Measurements from ENCODE around the gene PEAR1.

DNA sequence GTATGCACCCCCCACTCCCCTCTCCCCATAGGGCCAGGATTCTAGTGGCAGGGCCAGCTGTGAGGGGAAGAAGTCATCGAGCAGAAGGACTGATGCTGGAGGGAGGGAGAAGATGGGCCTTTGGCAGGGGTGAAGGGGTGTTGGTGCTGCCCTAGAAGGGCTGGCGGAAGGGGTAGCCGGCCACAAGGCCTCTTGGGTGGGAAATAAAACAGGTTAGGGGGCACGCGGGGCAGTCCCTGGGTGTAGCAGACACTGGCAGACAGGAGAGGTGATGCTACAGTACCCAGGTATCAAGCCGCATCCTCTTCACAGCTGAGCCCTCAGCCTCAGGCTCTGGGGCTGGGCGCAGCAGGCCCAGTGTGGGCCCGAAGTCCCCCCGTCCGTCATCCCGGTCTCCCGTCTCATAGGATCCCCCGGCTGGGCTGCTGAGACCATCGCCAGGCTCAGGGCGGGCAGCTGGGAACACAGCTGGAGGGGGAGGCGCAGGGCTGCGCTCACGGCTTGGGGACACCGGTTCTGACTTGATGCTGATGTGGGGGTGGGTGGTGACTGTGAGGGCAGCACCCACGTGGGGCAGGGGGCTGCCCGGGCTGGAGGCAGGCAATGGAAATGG lies 32.8 kb downstream of the MEF2D start:
- PRO-cap = no peak

DNA sequence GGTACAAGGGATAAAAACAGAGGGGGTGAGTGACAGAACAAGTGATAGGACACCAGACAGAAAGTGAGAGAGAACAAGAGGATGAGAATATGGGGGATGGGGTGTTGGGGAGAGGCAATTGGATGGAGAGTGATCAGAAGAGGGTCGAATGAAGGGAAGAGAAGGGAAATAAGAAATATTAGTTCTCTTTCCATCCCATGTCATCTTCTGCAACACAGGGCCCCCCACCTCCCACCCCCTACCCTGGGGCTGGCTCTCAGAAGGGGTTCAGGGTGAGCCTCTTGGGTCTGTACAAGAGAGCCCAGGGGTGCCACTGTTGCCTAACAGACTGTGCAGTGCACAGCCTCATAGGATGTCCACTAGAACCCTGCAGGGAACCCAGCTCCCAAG lies 32.3 kb downstream of the MEF2D start:
- PRO-cap = no peak

DNA sequence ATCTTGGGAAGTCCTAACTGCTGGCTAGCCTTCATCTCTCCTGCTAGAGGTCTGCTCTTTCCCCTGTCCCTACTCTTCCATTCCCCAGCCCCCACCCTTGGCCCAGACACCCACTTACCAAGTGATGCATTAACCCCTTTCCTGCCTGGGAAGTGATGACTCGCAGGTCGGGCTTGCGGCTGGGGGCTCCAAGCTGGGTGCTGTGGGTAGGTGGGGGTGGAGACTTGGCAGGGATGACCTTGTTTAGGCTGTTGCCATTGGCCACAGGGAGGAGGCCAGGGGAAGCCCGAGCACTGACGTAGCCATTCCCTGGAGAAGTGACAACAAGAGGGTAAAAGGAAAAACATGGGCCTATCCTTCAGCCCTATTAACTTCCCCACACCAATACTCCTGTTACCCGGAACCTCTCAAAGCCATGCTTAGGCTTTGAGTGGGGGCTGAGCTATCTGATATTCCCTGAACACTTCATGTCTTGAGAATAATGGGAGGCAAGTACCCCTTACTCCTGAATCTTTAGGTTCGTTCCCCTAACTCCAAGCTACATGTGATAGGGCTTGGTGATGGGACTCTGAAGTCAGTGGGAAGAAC lies 23.6 kb downstream of the MEF2D start:
- PRO-cap = no peak

- PRO-cap = no peak
Observed at GRCh38 chr1:156480555-156481715, 19.6 kb downstream of the MEF2D start.

DNA sequence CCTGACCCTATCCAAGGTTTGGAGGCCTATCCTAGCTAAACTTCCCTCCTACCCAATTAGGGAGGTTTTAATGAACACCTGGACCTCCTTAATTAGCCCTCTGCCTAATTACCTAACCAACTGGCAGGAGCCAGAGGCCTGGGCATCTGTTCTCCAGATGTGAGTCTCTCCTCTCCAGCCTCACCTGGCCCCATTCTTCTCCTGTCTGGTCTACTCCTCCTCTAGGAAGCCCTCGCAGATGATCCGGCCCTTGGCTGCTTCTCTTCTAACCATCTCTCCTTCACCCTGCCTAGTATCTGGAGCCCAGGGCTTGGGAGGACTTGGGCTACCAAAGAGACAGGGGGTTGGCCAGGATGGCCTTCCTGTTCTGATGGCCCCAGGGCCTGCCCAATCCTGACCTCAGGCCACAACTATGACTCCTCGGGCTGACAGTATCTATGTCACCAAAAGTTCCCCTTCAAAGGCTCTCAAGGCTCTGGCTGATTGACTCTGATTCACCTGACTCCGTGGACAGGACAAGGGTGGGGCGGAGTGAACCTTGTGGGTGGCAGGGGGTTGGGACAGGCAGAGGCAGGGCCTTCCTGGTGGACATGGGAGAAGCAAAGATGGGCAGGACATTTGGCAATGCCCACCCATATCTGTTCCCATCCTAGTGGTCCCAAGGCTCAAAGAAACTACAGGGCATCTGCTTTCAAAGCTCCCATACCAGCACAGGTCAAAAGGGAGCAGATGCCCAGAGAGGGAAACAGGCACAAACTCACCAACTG lies 12.8 kb downstream of the MEF2D start:
- PRO-cap = no peak

DNA sequence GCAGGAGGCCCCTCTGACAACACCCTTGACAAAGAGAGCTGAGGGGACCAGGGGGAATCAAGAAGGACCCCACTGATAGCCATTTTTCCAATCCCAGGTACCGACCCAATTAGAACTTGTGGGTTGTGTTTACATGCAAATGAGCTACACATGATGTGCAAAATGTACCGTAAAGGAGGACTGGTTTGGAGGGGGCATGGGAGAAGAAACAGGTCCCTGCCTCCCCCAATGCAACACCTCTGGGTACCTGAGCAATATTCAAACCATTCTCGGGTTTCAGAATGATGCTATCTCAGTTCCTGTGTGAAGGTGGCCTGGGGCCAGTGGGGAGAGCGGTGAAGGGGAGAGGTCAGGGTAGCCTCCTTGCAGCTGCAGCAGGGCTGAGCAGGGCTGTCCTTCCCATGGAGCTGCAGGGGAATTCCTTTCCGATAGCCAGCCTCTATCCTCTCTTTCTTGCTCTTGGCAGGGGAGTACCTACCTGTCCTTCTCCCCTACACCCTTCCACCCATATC lies 12.1 kb downstream of the MEF2D start:
- PRO-cap = no peak

DNA sequence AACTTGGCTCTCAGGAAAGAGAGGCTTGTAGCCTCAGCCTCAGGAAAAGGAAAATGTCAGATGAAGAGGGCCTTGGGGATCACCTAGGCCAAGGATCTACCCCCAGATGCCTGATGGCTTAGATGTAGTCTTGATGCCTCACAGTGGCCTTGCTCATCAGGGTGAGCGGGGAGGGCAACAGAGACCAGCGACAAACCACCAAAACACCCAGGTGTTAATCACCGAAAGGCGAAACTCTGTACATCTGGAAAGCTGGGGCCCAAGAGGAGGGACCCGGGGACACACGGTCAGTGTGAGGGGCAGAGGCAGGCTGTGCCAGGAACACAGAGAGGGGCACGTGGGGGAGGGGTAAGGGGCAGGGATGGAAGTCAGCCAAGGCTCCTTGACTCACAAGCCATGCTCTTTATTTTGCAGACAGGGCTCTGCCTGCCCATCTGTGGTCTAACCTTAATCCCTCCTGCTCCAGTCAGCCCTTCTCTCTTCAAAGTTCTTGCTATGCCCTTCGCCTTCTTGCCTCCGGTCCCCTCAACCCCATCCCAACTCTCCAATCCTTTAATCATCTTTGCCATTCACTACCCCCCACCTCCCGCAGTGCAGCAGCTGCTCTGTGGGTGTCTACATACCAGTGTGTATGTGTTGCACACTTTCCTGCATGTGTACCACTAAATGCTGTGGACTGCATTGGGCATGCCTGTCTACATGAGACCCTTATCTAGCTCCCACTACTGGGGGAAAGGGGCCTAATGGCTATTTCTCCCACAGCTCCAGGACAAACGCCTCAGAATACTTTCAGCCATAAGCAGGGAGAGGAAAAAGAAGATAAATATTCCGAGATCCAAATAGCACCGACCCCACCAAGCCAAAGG lies 4.2 kb downstream of the MEF2D start:
- PRO-cap = no peak

DNA sequence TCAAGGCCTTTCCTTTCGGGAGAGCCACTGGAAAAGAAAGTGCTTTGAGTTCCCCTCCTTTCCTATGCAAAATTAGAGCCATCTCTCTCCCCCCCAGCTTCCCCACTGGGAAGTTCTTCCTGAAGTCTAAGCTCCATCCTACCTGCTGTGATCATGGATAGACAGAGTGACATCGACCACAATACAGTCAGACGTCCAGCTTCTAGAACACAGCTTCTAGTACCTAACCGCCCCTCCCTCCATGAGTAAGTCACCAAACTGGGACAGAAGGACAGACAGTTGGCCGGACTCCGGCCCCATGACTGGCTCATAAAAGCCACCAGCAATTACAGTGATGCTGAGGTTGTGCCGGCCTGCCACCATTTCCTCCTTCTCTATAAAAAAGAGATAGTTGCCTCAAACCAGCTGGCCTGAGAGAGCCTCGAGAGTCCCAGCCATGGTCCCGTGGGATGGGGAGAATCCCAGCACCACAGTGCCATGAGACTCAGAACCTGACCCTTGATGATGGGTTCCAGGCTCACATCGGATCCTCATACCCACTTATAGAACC lies 3.5 kb downstream of the MEF2D start:
- PRO-cap = no peak

DNA sequence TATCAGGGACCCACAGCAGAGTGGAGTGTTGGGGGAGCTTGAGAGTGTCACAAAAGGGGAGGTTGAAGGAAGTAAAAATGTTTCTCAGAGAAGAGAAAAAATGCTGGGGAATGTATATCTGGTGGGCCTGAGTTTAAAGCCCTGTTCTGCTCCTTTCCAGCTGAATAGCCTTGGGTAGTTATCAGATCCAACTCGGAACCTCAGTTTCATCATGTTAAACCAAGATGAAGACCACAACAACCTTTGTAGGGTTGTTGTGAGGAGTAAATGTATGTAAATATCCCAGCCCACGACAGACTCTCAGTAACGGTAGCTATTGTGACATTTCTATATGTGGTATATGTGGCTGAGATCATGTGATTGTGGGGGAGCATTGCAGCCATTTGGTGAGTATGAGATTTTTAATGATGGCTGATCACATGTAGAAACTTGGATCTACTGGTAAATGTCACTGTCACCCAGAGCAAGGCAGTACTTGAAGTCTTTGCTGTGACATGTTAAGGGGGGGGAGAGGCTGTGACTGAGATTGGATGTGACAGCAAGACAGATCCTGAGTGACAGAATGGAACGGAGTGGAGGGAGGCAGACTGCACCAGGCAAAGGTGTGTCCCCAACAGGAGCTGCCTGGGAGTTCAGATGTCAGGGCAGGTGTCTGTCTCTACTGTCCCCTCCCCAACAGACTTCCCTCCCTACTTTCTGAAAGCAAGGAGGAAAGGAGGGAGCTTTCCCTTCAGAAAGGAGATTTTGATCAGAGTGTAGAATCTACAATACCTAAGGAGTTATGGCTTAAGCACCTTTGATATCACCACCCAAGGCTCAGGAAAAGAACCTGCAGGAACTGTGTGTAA lies 23.9 kb upstream of the MEF2D start:
- PRO-cap = no peak

DNA sequence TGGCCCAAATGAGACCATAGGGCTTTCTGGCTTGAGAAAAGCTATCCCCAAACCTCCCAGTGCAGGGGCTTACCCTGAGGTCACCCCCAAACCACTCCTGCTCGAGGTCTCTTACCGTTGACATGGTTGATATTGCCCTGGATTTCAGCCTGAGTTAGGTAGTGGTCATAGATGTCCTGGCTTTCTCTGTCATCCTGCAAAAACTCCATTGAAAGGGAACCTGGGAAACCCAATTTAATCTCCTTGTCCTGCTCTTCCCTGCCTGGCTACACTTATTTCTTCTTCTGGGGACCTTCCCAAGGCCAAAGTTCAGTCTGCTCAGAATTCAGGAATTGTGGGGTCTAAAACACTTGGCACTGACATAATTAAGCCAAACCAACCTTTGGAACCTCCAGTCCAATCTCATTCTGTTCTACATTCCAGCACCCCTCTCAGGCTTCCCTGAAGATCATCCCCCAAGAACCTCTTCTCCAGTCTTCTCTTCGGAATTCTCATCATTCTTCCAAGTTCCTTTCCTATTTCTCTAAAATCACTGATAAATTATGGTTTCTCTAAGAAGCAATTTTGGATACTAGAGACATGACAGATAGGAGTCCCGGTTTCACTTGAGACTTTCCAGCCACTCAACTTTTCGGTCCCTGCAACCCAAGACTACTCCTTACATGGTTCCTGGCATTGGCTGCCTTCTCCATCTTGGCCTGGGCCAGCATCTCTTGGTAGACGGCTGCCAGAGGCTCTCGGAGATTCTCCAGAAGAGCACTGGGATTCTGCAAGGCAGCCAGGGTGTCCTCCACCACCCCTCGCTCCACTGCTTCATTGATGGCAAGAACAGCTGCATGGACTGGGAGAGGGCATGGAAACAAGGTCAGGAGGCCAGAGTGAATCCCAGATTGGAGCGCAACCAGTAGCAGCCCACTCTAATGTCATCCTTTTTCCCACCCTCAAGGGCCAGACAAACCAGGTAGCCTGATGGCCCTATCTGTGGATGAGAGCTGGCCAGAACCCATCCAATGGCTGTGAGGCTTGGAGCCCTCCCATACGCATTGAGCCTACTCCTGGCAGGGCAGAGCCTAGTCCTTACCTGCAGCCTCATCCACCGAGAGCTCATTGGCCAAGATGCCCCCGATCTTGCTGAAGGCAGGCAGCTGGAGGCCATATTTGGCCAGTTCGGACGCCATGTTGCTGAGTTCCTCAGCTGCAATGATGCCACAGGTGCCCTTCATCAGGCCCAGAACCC lies 9.5 kb downstream of the IQGAP3 start:
- PRO-cap = no peak

DNA sequence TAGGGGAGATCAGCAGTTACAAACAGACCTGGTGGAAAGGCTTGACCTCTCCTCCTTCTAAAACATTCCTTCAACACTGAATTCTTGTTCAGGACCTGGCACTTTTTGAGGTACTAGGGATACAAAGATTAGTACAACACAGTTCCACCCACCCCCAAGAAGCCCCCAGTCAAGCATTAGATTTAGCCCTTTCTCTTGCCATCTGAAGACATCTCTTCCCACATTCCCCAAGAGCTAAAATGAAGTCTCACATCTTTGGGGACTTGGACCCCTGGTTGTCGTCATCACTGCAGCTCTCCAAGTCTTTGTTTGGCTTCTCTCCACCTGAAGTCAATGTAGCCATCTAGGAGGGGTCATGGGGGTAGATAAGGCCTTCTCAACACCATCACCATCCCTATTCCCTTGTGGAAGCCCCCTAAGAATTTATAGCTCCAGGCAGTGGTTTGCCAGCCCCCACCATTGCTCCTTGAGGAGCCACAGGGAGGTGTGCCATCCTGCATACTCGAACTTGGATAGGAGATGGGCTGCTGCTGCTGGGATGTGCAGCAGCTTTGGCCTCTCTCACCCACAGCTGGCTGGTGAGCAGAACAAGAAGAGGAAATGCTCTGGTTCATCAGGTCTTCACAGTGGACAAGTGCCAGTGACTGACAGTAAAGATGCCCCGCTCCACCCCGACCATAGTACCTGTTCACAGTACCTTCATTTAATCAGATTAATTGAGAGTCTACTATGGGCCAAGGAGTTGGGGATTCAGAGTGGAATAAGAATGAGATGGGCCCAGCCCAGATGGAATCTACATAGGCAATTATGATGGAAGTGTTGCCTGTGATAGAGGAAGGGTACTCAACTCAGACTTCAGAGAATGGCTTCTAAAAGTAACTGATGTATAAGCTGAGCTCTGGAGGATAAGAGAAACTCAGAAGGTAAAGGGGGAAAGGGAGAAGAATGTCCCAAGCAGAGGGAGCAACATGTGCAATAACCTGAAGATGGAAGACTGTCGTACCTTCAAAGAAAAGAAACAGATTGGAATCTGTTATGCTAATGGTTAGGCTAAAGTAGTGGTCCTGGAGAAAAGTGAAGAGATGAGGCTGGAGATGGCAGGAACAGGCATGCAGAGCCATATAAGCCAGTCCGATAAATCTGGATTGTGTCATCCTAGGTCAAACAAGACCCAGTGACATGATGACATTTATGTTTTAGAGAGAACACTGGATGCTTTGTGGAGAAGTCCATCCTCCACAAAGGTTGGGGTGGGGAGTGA lies 5.0 kb downstream of the NAXE start:
- PRO-cap = no peak

DNA sequence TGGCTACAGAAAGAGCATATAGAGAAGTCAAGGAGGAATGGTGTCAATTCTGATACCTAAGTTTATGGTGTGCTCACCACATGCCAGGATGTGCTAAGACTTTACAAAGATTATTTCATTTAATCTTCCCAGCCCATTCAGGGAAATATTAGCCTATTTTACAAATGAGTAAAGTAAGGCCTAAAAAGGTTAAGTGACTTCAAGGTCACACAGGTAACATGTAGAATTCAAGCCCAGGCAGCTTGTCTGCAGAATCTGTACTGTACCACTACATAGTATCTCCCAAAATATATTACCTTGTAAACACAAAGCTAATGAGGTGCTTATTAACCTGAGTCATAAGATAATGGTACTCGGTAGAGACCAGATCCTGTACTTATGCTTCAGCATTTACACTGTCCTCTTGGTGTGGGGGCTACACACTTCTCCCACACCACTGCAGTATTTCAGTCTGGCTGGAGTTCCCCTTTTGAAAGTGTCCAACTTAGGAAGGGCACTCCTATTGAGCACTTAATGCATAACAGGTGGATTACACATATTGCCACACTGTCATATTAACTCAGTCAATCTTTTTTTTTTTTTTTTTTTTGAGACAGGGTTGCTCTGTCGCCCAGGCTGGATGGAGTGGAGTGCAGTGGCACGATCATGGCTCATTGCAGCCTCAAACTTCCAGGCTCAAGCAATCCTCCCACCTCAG lies 8.1 kb downstream of the NAXE start:
- PRO-cap = no peak

- PRO-cap = no peak
Observed at GRCh38 chr1:156600575-156601348, 9.2 kb downstream of the NAXE start.

DNA sequence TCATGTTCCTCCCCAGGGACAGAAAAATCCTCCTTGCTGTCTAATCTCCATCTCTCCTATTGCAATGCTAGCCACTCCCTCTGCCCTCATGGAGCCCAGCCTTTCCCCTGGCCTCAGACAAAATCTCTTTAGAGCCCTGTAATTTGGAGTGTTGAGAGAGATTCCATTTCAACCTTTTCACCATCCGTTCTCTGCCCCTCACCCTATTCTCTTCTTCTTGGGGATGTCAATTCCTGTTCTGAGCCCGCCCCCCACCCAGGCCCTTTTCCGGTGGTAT lies 306 bp upstream of the HAPLN2 start:
- PRO-cap = no peak

- PRO-cap = no peak
Observed at GRCh38 chr1:156651239-156651620, 9.3 kb downstream of the BCAN start.

DNA sequence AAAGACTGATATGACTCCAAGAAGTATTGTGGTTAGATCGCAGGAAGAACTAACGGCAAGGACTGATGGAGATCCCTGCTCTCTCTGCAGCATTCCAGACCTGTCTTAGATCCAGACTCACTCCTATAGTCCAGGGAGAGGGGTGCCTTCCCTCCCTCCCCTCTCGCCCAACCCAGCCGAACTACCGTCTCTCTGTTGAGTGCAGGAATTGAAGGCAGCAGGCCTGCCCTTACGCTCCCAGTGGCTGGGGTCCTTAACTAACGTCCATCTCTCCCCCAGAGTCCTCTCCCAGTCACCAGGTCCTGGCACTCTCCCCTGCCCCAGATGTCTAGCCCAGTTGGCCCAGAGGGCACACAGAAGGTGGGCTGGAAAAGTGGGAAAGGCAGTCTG lies 1.2 kb downstream of the CRABP2 start:
- PRO-cap = no peak

DNA sequence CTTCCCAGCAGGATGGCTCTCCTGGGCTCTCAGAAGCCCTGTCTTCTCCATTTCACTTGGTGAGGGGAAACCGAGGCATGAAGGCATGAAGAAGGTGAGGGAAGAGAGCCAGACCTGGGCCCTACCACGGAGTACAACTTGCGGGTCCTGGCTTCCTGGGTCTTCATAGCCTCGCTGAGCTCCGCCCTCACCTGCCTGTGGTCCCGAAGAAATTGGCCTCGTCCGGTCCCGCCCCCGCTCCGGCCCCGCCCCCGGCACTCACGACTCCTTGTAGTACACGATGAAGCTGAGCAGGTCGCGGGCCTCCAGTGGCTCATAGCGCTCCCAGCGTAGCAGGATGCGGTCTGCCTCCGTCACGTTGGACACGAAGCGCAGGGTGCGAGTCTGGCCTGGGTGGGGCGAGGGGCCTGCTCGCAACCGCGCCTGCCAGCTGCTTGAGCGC lies 10.2 kb downstream of the INSRR start:
- PRO-cap = bidirectional peak, plus-strand start at position 293 of the sequence, minus-strand start at position 139 of the sequence

DNA sequence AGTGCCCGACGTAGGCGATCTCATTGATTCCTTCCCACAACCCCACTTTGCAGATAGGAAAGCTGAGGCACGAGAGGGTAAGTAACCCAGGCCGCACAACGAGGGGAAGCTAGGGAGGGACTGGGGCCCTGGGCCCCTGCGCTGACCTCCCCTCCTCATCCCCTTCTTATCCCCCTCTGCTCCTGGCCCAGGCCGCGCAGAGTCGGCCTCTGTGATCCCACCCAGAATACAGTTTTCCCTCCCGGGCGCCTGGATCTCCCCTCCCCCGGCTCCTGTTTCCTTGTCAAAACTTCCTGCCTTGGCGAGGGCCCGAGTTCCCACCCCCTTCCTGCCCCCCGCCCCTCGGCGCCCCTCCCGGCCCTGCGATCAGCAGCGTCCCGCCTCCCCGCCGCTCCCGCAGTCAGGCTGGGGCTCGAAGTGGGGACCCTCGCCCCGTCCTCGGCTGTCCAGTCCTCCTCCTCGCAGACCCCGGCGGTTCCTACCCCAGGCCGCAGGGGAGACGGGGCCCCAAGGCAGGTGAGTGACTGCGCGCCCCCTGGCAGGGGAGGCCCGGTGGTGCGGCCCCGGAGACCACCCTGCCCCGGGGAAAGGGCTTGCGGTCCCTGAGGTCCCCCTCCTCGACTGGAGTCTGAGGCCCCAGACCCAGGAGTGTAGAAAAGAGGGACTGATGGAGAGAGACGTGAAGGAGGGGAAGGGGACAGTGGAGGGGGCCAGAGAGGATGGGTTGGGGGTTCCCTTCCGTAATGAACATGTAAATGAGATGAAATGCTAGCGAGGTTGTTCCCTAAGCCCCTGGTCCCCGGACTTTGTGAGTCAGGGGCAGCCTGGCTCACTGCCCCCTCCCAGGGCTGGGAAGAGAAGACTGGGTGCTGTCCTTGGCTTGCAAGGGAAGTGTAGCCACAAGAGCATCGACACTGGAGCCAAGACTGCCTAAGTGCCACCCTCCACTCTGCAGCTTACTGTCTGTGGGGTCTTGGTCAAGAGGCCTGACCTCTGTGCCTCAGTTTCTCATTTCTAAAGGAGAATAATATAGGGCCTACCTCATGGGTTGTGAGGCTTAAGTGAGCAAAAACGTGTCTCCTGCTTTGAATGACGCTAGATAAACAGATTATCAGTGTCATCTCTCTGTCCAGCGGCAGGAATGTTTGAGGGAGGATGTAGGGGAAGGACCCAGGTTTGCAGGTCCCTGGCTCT lies at the start of gene PEAR1:
TSS of gene PEAR1 (plus strand) at position 397 of the 1,194 bp plus-strand sequence.
- PRO-cap = bidirectional peak, plus-strand start at position 399 of the sequence, minus-strand start at position 228 of the sequence

DNA sequence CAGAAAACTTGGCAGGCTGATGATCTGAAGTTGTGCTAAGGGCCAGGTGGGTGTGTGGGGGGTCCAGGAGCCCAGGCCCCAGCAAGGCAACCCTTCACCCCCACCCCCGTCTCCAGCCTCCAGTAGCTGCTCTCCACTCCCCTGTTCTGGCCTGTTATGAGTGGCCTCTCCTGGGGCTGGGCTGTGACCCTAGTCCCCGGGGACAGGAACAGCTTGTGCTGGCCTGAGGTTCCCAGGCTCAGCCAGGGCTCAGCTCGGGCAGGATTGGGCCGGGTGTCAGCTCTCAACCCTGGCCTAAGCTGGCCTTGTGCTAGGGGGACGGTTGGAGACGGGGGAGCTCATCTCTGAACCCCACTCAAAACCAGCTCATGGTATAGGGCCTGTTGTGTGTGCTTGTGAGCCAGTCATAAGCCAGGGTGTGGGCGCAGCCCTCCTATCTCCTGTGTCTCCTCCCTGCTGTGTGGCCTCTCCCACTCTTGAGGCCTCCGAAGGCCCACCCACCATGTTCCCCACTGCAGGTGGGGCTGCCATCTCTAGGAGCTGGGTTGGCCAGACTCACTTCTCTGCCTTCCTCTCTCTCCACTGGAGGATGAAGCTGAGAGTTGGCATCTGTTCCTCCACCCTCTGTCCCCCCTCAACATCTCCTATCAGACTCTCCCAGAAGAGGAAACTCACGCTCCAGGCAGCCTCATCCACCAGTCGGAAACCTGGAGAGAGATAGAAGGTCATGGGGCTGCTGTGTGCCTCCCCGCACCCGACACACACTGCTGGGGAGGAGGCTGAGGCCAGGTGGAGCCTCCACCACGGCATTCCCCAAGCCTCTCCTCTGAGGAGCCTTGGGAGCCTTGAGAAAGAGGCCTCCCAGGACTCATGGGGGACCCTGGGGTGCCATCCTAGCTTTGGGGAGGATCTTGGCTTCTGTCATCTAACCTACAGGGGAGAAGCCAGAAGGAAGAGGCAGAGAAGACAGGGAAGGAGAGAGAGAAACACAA lies 1.4 kb downstream of the PEAR1 start:
- PRO-cap = unidirectional peak, minus-strand start at position 148 of the sequence

DNA sequence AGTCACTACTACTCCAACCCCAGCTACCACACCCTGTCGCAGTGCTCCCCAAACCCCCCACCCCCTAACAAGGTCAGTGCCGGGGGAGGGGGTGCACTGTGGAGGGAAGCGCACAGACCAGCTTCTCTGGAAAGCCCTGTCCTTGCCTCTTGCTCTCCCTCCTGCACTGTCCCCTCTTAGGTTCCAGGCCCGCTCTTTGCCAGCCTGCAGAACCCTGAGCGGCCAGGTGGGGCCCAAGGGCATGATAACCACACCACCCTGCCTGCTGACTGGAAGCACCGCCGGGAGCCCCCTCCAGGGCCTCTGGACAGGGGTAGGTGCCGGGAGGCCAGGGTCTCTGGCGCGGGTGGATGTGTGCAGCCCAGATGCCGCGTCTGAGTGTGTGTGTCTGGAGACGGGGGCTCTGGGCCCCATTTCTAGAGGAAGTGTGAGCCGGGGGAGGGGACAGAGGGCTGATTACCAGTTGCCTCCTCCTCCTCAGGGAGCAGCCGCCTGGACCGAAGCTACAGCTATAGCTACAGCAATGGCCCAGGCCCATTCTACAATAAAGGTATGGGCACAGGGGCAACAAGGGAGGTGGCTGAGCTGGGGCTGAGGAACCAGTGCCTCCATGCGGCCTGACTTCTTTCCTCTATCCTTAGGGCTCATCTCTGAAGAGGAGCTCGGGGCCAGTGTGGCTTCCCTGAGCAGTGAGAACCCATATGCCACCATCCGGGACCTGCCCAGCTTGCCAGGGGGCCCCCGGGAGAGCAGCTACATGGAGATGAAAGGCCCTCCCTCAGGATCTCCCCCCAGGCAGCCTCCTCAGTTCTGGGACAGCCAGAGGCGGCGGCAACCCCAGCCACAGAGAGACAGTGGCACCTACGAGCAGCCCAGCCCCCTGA lies 7.0 kb upstream of the LRRC71 start:
- PRO-cap = no peak